Subcutaneous preadipocyte (primary cell): Measurements from ENCODE around the genes UBALD2 and ST6GALNAC2.

DNA sequence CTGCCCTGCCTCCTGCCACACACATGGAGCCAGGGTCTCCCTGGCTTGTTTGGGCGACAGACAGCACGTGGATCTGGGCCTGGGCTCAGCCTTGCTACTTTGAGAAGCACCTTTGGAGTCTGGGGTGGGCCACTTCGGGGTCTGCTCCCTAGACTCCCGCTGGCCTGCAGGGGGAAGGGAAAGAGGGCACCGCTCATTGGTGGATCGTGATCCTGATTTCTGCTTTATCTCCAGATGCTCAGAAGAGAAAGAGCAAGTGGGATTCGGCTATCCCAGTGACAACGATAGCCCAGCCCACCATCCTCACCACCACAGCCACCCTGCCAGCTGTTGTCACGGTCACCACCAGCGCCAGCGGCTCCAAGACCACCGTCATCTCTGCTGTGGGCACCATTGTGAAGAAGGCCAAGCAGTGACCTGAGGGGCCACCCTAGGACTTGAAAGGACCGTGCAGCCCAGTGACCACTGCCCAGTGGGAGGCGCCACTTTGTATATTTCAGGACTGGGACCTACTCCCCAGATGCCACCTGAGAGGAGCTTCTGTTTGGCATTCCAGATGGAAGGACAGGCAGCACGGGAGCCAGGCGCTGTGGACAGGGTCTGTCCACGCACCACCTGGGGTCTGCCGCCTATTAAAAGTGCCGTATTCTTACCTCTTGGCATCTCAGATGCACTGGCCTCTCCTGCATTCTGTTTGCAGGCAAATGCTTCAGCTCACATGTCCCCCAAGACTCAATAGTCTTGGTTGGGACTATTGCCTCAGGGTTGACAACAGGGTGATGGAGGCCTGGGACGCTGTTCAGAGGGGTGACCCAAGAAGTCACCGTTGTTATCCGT is 14.9 kb upstream of the ITGB4 start:
- CAGE, long polyA plus RNA: no peak

DNA sequence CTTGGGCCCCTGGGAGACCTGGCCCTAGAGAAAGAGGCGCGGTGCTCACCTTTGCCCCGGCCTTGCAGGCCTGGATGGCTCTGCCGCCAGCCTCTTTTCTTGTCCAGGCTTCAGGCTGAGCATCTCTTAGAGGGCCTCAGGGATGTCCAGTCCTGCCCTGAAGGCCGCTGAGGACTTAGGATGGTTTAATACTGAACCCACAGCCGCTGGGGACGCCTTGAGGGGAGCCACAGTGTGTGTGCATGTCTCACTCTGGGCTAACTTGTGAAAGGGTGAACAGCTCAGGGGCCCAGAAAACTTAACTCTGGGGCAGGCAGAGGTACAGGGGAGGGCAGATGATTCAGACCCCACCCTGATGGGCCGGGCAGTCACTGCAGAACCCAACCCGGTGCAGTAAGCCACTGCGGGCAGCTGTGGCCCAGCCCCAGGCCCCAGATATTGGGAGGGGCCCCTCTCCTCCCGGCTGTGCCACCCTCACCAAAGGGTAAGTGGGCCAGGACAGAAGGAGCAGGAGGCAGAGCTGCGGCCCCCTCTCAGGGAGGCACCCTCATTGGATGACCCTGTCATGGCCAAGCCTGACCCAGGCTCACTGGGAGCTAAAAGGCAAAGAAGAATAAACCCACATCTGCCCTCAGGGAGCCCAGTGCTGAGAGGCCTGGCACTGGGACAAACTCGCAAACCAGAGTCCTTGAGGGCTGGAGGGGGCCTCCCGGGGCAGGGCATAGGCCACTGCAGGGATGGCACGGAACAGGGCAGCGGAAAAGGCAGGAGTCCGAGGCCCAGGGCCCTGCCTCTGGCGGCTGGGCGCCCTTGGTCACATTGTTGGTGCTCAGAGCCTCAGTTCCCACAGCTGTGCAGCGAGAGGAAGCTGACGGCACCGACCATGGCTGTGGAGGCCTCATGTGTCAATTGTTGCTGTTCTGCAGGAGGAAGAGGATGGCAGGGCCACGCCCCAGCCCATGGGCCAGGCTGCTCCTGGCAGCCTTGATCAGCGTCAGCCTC is 2.8 kb downstream of the ITGB4 start:
- CAGE, long polyA plus RNA: no peak

DNA sequence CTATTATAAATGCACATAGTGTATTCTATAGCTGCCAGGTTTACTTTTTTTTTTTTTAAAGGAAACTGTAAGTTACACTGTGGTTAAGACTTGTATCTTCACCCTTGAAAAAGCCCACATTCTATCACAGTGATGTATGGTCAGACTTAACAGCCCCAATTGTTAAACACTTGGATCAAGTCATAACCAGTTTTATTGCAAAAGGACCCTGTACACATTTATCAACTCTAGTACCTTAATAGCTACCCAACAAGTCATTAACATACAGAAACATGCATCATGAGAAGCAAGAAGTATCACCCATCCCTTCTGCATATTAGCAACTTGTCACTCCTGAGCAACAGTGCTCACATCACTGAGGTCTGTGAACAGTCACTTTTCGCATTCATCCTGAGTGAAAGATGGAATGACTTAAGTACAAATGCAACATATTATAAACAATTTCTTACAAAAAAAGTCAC is 1.5 kb downstream of the H3-3B start:
- CAGE, long polyA plus RNA: no peak

DNA sequence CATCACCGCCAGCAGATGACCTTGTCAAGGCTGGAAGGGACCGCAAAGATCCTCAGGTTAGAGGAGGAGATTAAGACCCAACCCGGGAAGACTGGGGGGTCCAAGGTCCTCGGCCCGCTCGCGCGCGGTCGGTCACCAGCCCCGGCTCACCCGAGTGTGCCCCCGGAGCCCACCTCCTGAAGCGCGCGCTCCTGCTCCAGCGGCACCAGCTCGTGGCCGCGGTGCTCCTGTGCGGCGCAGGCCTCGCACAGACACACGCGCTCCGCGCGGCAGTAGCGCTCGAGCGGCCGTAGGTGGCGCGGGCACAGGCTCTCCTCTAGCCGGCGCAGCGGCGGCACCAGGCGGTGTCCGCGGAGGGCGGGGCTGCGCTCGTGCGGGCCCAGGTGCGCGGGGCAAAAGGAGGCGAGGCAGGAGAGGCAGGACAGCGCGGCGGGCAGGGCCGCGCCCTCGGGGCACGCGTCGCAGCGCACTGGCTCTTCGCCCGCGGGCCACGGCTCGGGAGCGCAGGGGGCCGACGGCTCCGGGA is 617 bp downstream of the TRIM47 start:
- CAGE, long polyA plus RNA: no peak

- CAGE, long polyA plus RNA: no peak
These were observed 12.1 kb upstream of the EVPL start for GRCh38 chr17:76039130-76039746.

GRCh38 chr17:76078668-76079066 is 315 bp upstream of the ZACN start:
- CAGE, long polyA plus RNA: no peak

DNA sequence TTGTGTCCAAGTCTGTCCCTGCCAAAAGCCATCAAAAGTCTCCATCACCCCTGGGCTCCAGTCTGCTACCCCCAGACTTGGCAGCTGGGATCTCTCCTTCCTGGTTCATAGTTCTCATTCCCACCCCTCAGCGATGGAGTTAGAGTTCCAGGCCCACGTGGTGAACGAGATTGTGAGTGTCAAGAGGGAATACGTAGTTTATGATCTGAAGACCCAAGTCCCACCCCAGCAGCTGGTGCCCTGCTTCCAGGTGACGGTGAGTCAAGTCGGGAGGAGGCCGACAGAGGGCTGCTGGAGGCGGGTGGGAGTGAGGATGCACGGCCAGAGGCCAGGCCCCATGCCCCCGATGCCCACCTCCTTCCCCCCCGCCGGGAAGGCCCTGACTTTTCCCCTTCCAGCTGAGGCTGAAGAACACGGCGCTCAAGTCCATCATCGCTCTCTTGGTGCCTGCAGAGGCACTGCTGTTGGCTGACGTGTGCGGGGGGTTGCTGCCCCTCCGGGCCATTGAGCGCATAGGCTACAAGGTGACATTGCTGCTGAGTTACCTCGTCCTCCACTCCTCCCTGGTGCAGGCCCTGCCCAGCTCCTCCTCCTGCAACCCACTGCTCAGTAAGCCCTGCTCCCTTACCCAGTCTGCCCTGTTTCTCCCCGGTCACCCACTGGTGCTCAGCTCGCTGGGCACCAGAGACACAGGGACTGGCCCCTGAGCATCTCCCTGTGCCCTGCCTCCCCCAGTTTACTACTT is 2.3 kb downstream of the ZACN start:
- CAGE, long polyA plus RNA: no peak

DNA sequence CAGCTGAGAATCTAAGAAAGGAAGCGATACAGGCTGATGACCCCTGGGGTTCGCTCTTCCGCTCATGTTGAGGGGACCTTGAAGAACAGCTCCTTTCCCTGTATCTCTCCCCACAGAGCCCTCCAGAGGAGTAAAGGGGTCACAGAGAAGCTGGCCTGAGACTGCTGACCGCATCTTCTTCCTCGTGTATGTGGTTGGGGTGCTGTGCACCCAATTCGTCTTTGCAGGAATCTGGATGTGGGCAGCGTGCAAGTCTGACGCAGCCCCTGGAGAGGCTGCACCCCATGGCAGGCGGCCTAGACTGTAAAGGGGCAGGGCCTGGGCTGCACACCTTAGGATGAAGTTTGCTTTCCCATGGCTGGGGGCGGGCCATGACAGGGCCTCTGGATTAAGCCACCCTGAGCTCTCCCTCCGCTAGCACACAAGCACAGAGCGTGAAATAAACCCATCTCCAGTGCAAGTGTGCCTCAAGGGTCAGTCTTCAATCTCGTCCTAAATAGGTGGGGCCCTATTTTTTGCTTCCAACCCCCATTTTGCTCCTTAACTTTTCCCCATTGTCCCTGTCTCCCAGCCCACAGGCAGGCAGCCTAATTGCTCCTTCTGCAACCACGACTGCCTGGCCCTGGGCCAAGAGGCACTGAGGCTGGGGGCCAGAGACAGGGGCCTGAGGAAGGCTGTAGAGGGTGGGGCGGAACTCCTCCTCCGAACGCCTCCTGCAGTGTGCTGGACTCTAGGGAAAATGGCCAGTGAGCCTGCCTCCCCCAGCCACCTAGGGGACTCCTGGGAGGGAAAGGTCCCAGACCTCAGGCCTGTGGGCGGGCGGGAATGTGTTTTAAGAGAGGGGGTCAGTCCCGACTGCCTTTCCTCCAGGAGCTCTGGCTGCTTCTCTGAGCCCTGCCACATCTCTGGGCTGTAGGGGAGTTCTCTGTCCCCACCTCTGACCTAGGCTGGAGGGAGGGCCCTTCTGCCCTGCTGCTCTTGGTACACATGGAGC is 3.7 kb downstream of the ZACN start:
- CAGE, long polyA plus RNA: no peak

DNA sequence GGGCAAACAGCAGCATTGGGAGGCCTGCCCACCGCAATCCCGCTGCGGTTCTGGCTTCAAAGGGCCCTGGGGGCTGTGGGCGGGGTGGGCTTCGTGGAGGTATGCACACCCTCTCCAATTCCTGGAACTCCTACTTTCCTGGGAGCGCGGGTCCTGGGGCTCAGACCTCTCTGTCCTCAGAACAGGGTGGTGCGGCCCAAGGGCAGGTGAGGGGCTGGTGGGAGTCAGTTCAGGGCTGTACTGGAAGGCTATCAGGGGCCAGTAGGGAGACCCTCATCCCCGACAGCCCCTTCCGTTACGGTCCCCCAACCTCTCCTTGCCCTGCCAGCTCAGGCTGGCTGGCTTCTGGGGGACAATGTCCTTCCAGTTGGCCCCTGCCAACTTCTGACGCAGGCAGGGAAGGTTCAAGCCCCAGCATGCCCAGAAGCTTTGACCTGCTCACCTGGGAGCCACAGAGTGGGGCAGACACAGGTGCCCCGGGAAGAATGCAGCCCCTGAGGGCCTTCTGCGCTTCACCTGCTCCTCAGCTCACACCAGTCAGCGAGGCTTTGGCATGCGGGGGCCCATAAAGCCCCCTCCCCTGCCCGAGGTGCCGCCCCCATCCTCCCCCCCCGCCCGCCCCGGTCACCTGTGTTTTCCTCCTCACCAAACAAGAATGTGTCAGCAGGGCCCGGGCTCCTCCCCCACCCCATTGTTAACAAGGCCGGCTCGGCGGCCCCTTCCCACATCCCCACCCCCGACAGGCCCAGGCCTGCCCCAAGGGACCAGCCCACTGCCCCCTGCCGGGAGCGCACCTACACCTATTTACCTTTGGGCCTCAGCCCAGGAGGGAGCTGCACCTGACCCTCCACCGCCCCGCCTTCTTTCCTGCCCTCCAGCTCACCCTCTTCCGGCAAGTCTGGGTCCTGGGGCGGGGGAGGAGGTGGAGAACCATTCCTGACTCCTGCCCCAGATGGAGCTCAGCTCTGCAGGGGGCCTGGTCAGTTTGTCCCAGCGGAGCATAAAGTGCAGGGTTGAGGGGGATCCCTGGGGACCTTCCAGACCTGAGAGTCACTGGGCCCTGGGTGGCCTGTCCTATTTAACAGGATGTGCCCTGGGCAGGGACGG is 8.7 kb downstream of the FOXJ1 start:
- CAGE, long polyA plus RNA: no peak

GRCh38 chr17:76193508-76193915 is 46.8 kb downstream of the RNF157 start:
- CAGE, long polyA plus RNA: no peak

GRCh38 chr17:76265029-76265794 is at the start of gene UBALD2:
Gene UBALD2 (plus strand): TSS chr17:76265348.
- CAGE, long polyA plus RNA: start-site peak on the plus strand at chr17:76265310-76265357, 1,408 and 722 reads in 2 replicates

GRCh38 chr17:76382343-76382639 is 2.1 kb upstream of the SPHK1 start:
- CAGE, long polyA plus RNA: no peak

DNA sequence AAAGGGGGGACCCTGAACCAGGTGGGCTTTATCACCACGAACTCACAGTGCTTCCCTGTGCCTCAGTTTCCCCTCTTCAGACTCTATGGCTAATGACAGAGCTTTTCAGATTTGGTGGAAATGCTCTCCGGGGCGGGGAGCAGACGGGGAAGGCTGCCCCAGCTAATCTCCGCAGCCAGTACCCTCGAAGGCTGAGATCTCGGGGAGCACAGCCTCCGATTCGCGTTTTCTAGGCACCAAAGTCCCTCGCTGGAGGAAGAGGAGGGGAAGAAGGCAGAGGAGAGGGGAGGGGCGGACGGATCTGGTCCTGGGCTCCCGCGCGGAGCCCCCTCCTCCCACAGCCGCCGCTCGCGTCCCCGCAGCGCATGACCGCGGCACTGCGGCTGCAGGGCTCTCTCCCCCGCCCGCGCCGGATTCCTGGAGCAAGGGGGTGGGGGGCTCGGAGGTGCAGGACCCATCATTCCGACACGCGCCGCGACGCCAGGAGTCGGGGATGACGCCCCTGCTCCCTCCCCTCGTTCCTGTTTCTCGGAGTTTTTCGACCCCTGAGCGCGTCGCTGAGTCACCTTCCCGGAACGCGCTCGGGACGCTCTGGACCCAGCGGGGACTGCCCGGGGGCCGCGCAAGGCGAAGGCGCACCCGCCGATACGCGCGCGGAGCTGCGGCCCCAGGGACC is 1.6 kb upstream of the SPHK1 start:
- CAGE, long polyA plus RNA: no peak

DNA sequence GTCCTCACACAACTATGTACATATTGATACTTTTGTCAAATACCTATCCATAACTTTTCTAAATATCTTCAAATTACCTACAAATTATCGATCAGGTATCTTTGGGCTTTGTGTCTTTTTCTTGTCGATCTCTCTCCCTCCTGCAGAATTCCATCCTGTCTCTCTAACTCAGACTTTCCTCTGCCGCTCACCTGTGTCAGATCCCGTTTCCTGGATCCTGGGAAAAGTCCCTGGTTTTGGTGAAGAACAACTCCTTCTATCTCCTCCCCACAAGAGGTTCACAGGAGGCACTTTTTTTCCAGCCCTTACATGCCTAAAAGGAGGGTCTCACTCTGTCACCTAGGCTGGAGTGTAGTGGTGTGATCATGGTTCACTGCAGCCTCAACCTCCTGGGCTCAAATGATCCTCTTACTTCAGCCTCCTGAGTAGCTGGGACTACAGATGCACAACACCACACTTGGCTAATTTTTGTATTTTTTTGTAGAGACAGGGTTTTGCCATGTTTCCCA is 27.2 kb downstream of the UBE2O start:
- CAGE, long polyA plus RNA: no peak

DNA sequence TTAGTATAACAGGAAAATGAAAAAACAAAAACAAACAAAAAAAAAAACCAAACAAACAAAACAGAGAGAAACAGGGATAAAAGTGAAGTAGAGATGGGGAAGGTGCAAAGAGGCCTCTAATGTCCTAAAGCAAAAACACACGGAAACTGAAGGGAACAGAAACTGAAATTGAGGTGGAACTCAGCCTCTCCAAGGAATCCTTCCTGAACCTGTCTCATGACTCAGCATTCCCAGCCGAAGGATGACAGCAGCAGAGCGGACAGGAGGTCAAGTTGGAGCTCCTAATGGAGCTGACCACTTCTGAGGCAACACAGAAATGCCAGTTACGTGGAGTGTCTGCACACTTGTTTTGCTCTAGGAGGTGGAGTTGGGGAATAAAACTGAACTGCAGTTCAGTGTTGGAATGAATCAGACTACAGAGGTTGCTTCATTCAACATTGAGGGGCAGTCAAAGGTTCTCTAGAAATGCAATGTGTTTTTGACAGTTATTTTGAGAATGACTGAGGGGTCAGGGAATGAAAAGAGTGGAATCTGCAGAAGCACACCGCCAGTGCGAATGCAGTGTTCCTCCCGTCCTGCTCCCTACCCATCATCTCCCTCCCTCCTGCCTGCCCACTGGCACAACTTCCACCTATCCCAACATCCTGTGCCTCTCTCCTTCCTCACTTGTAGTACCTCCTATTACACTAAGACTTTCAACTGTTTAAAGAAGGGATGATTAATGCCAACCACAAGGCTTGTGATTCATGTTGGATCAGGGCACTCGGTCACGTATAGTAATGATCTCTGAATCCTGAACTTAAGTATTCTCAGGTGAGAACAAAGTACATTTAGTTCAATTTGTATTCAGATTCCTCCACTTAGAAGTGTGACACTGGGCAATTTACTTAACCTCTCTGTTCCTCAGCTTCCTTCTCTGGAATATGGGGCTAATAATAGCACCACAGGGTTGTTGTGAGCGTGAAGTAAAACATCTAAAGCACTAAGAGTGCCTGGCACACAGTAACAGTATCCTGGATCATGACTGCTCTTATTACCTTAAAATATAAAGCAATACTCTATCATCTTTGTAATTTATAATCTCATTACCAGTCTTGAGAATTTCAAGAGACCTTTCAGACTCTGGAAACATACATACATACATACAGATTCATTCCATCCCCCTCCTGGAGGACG is 6.1 kb downstream of the UBE2O start:
- CAGE, long polyA plus RNA: no peak

GRCh38 chr17:76479501-76480105 is 12.2 kb downstream of the AANAT start:
- CAGE, long polyA plus RNA: no peak

- CAGE, long polyA plus RNA: no peak
These were observed 7.4 kb downstream of the CYGB start for GRCh38 chr17:76529696-76530836.

- CAGE, long polyA plus RNA: no peak
These were observed 826 bp downstream of the ST6GALNAC2 start for GRCh38 chr17:76584454-76585613.

- CAGE, long polyA plus RNA: no peak
These were observed at the start of gene ST6GALNAC2 for GRCh38 chr17:76585614-76586482. Gene ST6GALNAC2 (minus strand): TSS chr17:76585860.

DNA sequence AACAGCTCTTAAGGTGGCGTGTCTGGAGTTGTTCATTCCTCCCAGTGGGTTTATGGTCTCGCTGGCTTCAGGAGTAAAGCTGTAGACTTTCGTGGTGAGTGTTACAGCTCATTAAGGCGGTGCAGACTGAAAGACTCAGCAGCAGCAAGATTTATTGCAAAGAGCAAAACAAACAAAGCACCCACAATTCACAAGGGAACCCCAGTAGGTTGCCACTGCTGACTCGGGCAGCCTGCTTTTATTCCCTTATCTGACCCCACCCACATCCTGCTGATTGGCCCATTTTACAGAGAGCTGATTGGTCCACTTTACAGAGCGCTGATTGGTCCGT is 28.5 kb upstream of the ST6GALNAC2 start:
- CAGE, long polyA plus RNA: no peak